SJSA1 (cell line): ENCODE measurements around the genes TBXT, SFT2D1 and TTLL2.

DNA sequence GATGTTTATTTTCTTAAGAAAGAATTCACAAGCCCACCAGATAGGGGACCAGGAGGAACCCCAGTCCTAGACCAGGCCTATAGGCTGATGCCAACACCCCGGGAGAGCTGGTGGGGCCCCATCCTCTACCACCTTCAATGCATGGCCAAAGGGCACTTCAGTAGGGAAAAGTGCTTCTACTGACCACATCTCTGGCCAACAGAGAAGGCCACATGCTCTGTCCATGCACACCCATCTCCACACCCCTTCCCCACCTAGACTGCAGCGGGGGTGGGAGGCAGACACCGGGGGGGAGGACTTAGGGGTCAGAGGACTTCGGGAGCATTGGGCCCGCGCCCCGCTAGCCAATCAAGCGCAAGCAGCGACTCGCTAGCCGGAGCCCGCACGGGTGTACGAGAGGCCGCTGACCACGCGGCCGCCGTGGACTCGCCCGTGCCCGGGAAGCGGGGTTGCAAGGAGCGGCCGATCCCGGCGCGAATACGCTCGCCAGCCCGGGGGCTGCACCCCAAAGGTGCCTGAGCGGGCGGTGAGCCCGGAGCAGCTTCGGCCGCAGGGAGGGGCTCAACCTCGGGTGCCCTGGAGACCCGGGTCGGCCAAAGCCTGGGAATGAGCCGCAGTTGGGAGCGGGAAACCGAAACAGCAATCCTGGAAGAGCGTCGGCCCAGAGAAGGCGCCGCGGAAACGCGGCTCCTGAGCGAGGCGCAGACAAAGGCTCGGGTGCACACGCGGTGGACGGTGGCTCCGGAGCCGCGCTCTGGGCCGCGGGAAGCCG lies 2.8 kb downstream of the PDE10A start:
- RAMPAGE, long total RNA: no peak

- RAMPAGE, long total RNA: no peak
These were observed 1.5 kb upstream of the PDE10A start for GRCh38 chr6:165664461-165665002.

DNA sequence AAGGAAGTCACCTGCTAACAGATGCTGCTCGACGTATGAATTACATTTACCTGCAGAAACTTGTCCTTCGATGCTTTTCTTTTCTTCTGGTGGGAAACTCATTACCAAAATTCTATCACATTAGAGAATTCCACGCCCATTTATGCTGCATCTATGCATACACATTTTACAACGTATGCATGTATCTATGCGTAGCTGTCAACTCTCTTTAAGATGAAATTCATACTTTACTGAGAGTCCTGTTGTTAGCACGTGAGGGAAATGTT lies 89.8 kb upstream of the PDE10A start:
- RAMPAGE, long total RNA: no peak

DNA sequence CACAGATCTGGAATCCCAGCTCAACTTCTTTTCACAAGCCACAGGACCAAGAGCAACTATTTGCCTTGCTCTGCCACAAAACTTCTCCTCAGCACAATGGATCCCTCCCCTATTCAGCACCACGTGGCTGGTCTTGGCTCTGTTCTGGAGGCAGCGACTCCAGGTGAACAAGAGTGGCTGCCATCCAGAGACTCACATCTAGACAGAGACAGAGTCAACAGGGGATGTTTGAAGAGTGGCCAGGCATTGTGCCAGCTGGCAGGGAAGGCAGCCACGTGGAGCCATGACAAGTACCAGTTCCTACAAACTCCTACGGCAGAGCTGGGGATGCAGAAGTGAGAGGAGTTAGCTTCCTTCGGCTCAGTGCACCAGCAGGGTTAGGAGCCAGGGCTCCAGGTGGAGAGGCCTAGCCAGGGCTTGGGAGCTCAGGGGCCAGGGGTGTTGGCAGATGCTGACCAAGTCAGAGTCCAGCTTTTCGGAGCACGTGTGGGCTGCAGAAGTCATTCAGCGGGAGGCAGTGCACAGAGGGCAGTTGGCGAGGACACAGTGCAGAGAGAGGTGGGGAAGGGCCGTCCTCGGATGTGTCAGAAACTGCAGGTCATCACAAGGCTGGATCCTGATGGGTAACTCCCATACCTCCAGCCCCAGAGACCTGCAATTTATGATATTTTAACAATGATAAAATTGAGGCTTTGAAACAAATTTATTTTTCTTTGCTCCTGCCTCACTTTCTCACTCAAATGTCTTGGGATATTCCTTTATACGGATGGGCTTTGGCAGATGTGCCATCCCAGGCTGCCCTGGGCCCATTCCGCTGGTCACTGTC lies 171.7 kb upstream of the PDE10A start:
- RAMPAGE, long total RNA: no peak

- RAMPAGE, long total RNA: no peak
These were observed 183.2 kb upstream of the PDE10A start for GRCh38 chr6:165846239-165846674.

GRCh38 chr6:166167632-166168950 lies at the start of gene TBXT:
Gene TBXT, minus strand, starts transcription at chr6:166167851.
- RAMPAGE, long total RNA: no peak

DNA sequence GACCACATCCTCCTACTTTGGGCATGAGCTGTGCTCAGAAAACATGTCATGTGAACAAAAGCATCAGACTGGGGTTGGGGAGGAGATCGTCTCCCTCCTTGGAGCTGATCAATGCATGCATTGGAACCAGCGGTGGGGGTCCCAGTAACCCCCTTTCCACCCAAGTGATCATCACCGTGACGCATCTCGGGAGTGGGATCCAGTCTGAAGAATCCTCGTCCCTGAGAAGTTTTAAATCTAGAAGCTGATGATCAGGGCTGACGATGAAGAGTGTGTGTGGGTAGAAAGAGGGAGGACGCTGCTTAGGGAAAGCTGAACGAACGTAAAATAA lies 67.7 kb upstream of the TBXT start:
- RAMPAGE, long total RNA: no peak

- RAMPAGE, long total RNA: start-site peak on the minus strand at chr6:166342525-166342605, 198 and 274 reads in 2 replicates
These were observed at the start of gene SFT2D1 for GRCh38 chr6:166342437-166343576. Gene SFT2D1, minus strand, starts transcription at chr6:166342545.

DNA sequence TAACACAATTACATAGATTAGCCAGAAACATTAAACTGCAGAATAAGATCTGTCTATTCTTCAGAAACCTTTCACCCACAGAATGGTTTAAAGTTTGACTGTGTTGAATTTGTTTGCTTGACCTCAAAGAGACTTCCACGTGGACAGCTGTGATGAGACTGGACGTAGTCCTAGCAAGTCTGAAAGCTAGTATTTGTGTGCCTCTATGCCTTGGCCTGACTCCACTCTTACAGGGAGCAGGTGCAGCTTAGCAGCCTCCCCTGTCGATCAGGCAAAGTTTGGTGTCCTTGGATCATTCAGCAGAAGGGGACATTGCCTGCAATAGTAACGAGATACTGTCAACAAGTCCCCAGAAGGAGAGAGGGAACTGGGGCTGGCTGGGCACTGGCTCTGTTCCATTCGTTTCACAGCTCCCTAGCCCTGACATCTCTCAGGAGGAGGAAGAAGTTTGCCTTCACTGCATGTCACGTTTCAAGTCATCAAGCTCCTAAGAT lies 11.8 kb upstream of the MPC1 start:
- RAMPAGE, long total RNA: no peak

DNA sequence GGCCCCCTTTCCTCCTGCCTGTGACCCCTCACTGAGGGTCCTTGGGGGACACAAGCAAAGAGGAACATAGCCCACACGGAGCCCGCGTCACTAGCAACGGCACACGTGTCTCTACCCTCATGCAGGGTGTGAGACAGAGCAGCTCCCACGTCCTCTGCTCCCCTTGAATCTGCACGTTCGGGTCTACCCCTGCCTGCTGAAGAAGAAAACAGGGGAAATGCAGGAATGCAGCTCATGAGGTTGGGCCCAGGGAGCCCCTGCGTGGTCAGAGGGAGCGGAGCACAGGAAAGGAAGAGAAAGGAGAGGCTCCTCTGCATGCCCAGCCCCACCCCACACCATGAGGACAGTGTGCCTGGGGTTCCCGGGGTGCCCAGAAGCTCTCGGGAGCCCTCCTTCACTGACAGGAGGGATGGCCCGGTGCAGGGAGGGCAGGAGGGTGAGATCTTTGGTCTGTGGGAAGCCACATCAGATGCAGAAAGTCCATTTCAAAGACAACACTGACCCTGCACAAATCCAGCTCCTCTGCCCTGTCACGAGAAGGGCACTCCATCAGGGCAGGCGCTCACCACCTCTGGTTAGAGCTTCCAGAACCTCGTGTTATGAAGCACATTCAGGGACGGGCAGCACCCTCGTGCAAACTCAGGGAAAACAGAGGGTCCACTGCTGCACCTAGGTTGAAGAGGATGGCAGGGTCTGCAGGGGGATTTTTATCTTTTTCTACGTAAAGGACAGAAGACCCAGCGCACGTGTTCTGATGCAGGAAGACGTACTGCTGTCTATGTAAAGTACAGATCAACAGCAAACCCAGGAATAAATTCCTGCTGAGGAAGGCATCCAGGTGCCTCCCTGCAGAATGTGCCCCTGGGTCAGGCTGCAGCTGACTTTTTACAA lies 13.5 kb downstream of the RAMACL start:
- RAMPAGE, long total RNA: no peak

DNA sequence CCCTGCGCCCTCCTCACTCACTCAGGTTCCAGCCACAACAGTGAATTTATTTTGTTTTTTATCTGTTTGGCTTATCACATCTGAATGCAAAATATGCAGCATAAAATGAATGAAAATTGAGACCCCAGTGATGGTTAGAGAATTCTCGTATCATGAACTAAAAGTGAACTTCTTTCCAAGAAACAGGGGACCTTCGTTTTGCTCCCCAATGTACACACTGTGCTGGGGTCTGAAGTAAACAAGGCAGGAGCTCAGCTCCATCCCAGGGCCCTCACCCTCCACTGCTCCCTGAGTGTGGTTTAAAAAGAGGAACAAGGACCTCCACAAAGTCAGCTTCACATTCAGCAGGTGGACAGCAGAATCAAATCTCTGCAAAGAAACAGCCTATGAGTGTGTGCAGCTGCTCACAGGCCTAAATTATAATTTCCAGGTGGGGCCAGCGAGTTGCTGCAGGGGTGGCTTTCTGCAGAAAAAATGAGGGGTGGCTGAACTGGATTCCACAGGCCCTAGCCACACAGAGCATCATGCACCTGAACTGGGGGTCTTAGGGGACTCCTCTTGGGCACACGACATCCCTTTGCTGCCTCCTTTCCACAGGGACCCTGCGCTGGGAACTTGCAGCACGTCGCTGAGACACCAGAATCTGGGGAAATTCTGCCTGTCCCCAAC lies 1.6 kb upstream of the RAMACL start:
- RAMPAGE, long total RNA: no peak

DNA sequence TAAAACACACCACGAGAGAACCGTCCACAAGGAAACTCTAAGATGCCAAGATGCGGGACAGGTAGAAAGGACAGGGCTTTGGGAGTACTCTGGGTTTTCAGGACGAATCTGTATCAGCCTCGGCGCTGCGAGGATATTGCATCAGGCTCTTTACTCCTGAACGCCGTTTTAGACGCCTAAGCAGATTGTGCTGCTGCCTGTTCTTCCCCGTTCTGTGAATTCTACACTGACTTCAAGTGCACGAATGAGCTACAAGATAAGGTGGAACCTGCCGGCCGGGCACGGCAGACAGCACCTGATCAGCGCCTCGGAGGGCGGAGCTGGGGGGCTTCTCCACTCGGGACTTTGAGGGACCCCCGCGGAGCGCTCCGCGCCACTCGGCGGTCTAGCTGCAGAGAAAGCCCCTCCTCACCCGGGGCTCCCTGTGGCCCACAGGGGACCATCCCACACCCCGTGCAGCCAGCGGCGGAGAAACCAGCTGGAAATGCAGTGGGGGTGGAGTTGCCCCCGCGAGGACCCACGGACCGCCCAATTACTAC lies 779 bp downstream of the RPS6KA2 start:
- RAMPAGE, long total RNA: no peak

DNA sequence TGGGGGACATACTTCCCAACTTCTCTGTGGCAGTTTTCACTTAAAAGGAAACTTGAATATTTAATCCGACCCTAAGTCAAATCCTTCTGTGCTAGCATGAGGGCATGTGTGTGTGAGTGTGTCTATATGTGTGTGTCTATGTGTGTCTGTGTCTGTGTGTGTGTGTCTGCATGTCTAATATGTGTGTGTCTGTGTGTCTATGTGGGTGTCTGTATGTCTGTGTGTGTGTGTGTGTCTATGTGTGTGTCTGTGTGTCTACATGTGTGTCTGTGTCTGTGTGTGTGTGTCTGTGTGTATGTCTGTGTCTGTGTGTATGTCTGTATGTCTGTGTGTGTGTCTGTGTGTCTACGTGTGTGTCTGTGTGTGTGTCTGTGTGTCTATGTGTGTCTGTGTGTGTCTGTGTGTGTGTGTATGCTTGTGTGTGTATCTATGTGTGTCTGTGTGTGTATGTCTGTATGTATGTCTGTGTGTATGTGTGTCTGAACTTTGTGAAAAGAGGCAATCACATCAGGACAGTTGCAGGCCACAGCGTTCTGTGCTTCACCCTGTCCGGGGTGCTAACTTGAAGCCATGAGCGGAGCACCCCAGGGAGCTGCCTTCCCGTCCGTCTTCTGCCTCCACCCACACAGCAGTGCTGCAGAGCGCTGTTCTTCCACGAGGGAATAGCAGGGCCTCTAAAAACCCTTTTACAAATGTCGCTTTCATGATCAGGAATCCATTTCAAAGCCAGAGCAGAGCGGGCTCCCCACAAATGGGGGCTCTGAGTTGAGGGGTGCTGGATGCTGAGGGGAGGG lies 131.7 kb downstream of the RNASET2 start:
- RAMPAGE, long total RNA: no peak

DNA sequence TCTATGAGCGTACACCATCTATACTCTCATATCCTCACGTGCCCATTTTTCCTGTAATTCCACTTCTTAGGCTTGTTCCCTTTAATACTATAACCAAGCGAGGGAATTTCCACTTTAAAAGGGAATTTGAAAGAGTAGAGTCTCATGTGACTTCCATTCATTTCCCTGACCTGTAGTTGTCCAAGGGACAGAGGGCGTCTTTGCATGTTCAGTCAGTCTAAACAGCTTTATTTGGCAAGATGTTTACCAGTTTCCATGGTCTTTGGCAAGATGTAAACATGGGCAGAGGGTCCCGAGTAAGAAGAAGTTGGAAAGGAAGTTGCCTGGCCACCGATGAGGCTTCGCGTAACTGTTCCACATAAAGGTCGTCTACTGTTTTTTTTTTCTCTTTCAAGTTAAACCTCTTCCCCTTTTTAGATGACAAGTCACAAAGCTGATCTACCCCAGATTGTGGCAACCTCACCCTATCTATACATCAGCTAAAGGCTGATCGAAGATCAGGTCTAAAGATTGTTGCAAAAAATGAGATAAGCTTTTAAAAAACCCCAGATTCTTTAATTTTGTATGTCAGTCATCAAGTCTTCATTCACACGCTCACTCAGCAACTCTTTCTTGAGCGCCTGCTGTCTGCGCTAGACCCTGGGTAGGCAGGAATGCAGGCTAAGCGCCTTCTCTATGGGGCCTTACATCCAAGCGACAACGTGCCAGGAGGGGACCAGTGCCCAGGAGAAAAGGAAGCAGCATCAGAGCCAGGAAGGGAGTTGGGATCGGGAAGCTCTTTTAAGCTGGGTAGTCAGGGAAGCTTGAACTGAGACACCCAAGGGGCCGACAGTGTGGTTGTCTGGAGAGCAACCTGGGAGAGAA lies 31.7 kb upstream of the CCR6 start:
- RAMPAGE, long total RNA: no peak

DNA sequence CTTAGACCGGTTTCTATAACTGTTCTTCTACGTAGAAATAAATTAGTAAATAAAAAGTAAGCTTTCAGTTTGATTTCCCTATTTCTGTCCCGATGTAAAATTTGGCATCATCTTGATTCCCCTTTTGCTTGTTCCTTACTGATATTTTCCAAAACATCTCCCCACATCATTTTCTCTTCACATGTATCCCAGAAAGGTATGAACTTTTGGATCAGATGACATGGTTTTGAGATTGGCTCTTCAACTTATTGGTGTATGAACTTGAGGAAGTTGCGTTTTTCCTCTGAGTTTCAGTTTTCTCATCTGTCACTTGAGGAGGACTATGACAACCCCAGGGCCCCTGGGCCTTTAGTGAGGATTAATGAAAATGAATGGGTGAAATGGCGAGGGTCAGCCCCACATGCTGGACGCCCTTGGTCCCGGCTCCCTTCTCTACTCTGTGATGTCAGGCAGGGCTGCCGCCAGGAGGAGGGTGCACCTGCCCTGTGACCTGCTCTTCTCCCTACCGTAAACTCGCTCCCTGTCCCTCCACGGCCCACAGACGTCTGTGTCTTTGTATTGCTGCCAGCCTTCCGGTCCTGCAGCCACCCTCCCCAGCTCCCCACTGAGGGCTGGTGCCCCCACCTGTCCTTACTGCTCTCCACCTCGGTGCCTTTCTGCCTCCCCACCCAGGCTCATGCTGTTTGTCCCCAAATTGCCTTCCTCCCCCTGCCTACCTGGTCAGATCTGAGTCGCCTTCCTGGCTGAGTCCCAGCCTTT lies 4.2 kb upstream of the CCR6 start:
- RAMPAGE, long total RNA: no peak

DNA sequence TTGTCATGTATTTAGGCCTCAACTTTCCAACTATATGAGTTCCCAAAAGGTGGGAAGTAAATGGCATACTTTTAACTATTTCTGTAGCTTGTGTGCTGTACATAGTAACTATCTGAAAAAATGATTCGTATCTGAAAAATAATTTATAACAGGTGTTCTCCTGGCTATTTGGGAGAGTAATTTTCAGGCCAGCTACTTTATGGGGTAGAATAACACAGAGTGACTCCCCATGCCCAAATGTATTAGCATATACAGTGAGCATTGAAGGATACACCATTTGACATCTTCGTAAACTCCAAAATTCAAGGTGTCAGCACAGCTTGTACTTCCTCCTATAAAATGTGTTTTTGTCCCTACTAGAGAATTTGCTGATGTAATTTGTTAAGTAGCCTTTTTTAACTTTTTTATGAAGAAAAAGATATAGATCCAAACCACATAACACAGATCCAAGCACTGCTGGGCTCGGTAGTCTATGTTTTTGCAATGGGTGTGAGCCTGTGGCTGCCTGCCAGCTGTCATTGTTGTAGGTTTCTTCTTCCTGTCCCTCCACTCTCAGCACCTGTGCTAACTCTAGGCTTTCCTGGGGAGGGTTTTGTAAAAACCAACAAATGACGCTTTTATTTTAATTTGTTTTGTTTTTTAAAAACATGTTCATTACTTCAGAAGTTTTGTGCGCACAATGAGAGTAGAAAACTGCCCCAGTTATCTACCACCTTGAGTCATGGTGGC lies 3.4 kb upstream of the CCR6 start:
- RAMPAGE, long total RNA: no peak

GRCh38 chr6:167123589-167123850 lies 624 bp downstream of the CCR6 start:
- RAMPAGE, long total RNA: no peak

- RAMPAGE, long total RNA: no peak
These were observed 2.6 kb downstream of the CCR6 start for GRCh38 chr6:167125449-167125952.

DNA sequence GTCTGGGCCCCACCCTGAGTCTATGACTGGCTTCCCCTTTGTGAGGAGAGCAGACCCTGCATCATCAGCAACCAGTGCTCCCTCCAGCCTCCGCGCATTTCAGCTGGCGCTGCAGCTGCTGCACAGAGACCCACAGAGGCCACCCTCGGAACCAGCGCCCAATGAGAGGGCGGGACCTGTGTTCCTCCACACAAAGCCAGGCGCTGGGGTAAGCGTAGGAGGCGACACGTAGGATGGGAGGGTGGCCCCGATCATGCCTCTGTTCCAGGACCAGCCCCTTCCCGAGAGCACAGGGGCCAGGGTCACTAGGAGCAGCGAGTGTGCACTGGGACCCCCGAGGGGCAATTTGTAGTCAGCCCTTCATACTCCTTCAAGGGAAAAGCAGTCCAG lies at the start of gene TTLL2:
Gene TTLL2 (plus strand): TSS at position 74 of the 390 bp plus-strand sequence.
- RAMPAGE, long total RNA: no peak

- RAMPAGE, long total RNA: no peak
These were observed 117.1 kb downstream of the TTLL2 start for GRCh38 chr6:167441659-167442668.